ENCODE measurements around a stretch of chr1.

- PRO-cap: no peak
- RRBS: no CpG with 5 or more reads among the region's 4 CpGs
Observed at GRCh38 chr1:108590919-108591377, 31.0 kb downstream of the EEIG2 start.

- PRO-cap: no peak
- RRBS: no CpG with 5 or more reads among the region's 7 CpGs
Observed at GRCh38 chr1:108603574-108604660, 44.0 kb downstream of the EEIG2 start.

DNA sequence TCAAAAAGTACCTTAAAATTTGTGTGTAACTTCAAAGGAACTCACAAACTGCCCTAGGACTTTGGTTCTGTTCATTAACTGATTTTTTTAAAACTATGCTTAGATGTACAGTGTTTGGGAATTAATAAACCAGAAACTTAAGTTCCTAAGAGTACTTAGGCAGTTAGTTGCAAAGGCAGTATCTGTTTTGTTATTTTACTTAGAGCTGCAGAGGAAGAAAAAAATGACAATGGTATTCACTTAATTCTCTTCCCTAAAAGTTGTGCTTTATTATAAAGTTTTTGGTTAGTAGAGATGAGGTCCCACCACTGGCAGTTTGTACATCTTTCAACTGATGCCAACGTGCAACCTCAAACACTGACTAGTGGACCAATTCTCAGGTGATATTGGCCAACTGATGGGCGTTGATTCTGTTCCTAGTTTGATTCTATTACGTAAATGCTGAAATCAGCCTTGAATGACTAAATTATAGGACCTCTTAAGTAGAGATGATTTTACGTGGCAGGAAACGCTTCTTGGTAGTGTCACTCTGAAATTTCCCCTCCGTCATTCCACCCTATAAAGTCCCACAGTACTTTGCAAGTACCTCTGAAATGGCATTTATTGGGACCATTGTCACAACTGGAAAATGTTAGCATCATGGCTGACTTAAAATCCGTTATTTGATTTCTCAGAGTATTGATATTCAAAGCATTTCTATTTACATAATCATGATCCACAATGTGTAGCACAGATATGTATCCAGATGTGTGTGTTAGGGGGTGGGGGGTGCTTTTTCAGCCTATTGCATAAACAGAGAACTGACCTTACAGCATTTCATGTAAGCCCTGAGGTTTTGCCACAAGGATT lies 8.8 kb upstream of the FNDC7 start:
- PRO-cap: no peak
- RRBS: no CpG with 5 or more reads among the region's 7 CpGs

GRCh38 chr1:108769109-108769633 lies 22.7 kb downstream of the STXBP3 start:
- PRO-cap: no peak
- RRBS: no CpG with 5 or more reads among the region's 1 CpG

- PRO-cap: unidirectional peak, plus-strand start at chr1:108852366
- RRBS: no CpG with 5 or more reads among the region's 5 CpGs
Observed at GRCh38 chr1:108852068-108852521, 4.8 kb downstream of the AKNAD1 start.

- PRO-cap: no peak
- RRBS: no CpG with 5 or more reads among the region's 6 CpGs
Observed at GRCh38 chr1:108888784-108889447, 12.1 kb downstream of the GPSM2 start.

GRCh38 chr1:109131474-109131912 lies 17.6 kb downstream of the ELAPOR1 start:
- PRO-cap: no peak
- RRBS: no CpG with 5 or more reads among the region's 7 CpGs

GRCh38 chr1:109149782-109150538 lies 36.0 kb downstream of the ELAPOR1 start:
- PRO-cap: no peak
- RRBS: no CpG with 5 or more reads among the region's 15 CpGs

DNA sequence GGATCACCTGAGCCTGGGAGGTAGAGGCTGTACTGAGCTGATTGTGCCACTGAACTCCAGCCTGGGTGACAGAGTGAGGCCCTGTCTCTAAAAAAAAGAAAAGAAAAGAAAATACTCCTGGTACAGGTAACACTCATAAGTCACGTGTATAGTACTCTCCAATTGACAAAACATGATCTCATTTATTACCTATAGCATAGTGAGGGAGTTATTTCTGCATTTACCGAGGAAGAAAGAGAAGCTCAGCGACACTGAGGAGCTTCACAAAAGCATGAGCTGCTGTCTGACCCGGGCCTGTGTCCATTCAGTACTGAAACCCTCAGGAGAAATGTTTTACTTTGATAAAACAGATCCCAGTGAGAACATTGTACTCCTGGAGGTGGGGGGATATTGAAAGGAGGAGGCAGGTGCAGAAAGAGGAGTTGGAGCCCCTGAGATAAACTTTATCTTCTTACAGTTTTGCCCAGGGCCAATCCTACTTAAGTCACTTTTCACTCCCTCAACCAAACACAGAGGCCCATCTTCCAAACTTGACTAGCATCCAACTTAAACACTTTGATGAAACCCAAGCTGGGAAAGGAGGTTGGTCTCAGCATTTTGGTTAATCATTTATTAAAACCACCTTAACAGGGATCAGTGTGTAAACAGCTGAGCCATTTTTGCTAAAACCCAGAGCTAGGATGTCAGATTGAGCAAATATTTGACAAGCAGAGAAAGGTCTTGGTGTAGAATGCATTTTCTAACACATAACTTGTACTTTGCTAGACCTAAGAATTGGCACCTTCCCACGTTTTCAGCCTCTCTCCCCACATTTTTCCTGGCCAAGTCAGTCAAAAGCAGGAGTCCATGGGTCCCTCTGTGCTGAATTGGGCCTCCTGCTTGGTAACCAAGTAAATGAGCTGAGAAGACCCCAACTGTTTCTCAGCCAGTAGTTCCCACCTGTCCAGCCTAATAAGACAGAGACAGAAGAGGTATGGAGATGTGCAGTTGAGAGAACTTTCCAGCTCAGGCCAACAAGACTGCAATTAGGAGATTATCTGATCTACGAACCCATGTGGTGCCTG lies 32.5 kb upstream of the SARS1 start:
- PRO-cap: no peak
- RRBS: no CpG with 5 or more reads among the region's 6 CpGs

GRCh38 chr1:109239862-109240172 lies 9.5 kb upstream of the CELSR2 start:
- PRO-cap: unidirectional peak, plus-strand start at chr1:109239934
- RRBS: no CpG with 5 or more reads among the region's 3 CpGs

GRCh38 chr1:109240173-109241118 lies 8.9 kb upstream of the CELSR2 start:
- PRO-cap: unidirectional peak, plus-strand start at chr1:109240542
- RRBS: no CpG with 5 or more reads among the region's 26 CpGs

DNA sequence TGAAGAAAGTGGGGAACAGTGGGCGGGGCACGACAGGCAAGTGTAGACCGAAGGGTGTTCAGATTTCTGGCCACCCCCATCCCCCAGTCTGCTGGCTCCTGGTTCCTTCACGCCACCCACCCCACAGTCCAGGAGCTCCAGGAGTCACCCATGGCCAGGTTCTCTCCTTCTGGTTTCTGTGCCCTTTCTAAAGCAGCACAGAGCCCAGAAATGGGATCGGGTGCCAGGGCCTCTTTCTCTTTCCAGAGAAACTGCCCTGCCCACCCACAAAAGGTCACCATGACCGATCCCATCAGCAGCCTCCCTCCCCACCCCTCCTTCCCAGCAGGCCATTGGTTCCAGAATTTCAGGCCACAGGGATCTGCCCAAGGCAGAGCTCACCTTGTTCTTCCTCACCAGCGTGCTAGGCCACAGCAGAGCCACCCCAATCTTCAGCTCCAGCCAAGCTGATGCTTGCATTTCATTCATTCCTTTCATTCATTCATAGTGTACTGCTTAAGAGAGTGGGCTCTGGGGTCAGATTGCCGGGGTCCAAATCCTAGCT lies 3.1 kb upstream of the CELSR2 start:
- PRO-cap: no peak
- RRBS: no CpG with 5 or more reads among the region's 8 CpGs

GRCh38 chr1:109269726-109270366 lies 13.1 kb downstream of the PSRC1 start:
- PRO-cap: no peak
- RRBS: 90% methylated on average over 2 of the region's 20 CpGs

- PRO-cap: no peak
- RRBS: no CpG with 5 or more reads among the region's 28 CpGs
Observed at GRCh38 chr1:109281645-109282445, 1.1 kb downstream of the PSRC1 start.

GRCh38 chr1:109310853-109311368 lies 4.1 kb upstream of the MYBPHL start:
- PRO-cap: no peak
- RRBS: no CpG with 5 or more reads among the region's 8 CpGs

DNA sequence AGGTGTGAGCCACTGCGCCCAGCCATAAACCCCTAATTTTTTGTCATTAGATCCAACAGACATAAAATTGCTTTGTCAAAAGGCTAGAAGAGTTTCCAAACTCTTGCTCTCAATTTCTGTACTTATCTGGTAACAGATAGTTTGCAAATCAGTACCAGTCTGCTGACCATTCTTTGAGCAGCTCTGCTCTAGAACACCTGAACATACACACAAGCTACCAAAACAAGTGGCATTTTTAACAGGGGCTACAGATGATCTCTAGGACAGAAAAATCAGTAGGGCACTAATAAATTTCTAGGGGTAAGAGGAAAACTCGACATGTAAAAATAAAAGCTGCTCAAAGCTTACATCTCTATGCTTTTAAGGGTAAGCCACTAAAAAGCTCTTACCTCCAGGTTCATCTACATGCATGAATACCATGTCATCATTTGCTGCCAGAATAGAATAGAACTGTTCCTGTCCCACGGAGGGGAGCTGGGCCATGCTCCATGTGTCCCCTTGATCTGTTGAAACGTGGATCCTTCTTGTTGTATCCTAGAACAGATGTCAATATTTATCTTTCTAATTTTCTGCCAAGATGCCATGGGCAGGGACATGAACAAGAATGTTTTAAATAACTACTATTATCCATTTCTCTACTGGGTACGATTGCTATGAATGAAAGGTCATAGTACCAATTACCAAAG lies 35.0 kb upstream of the MYBPHL start:
- PRO-cap: no peak
- RRBS: no CpG with 5 or more reads among the region's 5 CpGs

DNA sequence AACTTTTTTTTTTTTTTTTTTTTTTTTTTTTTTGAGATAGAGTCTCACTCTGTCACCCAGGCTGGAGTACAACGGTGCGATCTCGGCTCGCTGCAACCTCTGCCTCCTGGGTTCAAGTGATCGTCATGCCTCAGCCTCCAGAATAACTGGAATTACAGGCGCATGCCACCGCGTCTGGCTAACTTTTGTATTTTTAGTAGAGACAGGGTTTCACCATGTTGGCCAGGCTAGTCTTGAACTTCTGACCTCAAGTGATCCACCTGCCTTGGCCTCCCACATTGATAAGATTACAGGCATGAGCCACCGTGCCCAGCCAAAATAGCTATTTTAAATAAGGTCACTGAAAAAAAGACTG lies 2.5 kb downstream of the SORT1 start:
- PRO-cap: no peak
- RRBS: no CpG with 5 or more reads among the region's 9 CpGs

DNA sequence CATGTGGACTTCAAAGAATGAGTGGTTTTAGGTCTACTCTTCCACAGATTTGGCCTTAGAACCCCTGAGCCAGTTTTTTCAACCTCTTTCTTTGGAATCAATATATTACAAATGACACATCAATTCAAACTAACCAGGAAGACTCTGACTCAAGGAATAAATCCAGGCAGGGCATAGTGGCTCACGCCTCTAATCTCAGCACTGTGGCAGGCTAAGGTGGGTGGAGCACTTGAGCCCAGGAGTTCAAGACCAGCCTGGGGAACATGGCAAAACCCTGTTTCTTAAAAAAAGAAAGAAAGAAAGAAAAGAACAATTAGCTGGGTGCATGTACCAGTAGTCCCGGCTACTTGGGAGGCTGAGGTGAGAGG lies 2.1 kb downstream of the SORT1 start:
- PRO-cap: no peak
- RRBS: no CpG with 5 or more reads among the region's 2 CpGs

GRCh38 chr1:109424910-109425129 lies 1.4 kb downstream of the PSMA5 start:
- PRO-cap: no peak
- RRBS: no CpG with 5 or more reads among the region's 8 CpGs

DNA sequence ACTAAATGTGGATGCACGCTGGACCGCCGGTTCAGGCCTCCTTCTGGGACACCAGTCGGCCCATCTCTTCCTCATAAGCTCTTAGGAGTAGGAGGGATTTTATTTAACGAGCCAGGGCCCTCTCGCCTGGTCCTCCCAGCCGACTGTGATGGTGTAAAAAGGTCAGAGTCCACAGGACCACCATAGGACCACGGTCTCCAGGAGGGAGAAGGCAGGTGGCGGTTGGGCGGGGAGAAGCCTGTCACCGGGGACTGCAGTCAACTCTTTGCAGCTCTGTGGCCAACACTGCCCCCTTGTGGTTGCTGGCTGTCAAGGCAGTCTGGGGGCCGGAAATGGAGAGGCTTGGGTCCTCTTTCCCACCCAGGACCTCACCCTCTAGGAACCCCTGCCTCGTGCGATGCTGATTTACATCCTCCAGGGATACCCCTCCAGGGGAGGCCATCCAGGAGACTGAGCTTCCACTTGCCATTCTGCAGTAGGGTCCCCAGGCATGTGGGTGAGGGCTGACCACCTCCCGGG lies 7.4 kb upstream of the GPR61 start:
- PRO-cap: no peak
- RRBS: 37% methylated on average over 5 of the region's 15 CpGs

Measured in kidney (tissue), 2 donors.